AG04449 (cell line): Measurements from ENCODE around the gene PADI4.

DNA sequence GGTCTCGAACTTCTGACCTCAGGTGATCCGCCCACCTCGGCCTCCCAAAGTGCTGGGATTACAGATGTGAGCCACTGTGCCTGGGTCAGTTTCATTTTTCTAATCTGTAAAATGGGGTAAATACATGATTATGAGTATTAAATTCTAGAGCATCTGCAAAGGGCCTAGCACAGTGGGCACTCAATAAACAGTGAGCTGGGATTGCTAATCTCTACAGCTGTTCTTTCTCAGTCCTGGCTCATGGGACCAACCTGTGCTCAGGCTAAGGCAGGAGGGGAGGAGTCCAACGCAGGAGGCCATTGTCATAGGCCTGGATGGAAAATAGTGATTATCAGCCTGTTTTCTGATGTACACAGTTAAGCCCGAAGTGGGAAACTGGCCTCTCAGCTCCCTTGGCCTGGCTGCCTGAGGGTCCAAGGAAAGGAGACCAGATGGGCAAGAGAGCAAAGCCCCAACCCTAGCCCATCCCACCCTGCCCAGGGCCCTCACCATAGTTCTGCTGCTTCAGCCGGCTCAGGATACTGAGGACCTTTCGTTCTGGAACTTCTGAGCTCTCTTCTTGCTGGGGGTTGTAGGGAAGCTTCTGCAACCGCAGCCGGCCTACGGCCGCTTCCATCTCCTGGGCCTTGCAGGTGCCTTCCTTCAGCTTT lies 33.3 kb downstream of the SZRD1 start:
- RRBS = 80% methylated on average over 2 of the region's 11 CpGs

- RRBS = no CpG with 5 or more reads among the region's 9 CpGs
Measured at GRCh38 chr1:16441569-16441851, 986 bp downstream of the NECAP2 start.

DNA sequence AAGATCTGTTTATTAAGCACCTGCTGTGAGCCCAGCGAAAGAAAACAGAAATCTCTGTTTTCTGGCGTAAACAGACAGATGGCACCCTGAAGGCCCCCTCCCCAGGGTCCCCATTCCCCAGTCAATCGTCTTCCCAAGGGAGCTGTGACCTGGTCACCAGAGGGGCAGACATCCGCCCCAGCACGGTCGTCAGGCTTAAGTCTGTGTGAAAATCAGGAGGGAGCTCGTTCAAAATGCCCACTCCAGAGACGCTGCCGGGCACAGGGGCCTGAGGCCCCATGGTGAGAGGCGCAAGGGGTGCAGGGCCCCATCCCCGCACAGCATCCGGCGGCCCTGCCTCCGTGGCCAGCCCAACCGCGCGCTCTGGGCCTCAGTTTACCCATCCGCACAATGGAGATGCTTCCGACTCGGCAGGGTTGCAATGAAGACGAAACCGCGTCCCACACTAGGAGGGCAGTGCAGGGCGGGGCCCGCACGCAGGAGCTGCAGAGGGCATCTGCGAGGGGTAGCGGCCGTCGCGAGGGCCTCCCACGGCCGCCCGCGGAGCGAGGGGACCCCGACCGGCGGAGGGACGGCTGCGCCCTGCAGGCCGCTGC lies 57.9 kb downstream of the NECAP2 start:
- RRBS = 0% methylated on average over 5 of the region's 42 CpGs

DNA sequence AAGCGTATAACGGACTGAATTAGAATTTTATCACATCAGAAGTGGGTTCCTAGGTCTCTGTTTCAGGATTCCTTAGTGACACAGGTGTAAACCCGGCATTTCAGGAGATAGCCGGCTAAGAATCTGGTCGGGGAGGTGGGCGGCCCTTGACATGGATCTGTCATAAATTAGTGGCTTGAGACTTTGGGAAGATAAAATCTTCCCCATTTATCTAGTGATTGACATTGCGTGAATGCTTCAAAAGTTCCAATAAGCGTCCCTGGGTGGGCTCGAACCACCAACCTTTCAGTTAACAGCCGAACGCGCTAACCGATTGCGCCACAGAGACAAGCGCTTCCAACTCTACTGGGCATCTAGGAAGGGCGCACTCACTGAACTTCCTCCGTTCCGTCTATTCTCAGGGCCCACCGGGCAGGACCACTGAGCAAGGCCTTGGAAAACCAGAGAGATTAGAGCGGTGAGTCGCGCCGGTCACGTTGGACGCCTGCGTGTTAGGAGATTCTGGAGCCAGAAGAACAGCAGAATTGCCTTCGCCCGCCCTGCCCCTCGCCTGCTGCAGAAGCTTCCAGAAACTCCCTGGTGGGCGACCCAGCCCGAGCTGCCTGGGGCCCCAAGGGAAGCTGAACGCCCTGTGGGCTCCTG lies 79.9 kb downstream of the NECAP2 start:
- RRBS = 19% methylated on average over 1 of the region's 32 CpGs

GRCh38 chr1:16608066-16608455 lies 167.5 kb downstream of the NECAP2 start:
- RRBS = no CpG with 5 or more reads among the region's 1 CpG

- RRBS = no CpG with 5 or more reads among the region's 7 CpGs
Measured at GRCh38 chr1:16617806-16618697, 177.5 kb downstream of the NECAP2 start.

GRCh38 chr1:16623390-16623881 lies 182.9 kb downstream of the NECAP2 start:
- RRBS = no CpG with 5 or more reads among the region's 8 CpGs

DNA sequence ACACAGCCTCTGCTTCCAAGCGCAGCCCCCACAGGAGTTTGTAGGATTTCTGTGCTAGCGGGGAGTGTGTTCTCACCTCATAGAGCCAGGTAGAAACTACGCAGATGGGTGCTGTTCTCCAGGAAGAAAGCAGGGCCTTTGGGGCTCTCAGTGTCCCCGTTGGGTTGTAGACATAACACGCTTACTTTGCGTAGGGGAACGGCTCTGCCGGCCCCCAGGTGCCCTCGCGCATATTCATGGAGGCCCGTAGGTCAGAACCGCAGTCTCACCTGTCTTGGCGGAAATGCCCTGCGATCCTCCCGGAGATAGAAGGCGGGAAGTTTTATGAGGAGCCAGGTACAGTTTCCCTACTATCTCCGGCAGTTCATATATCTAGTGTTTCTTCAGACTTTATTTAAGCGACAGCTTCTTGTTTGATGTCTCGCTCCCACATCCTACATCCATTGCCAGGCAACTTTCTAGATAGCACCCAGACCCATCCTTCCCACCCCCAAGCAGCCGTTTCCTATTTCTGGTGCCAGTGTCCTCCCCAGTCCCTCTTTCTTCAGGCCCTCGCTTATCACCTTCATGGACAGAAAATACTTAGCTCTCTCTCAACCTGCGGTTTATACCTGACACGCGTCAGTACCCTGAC lies 25.1 kb upstream of the CROCC start:
- RRBS = 10% methylated on average over 3 of the region's 24 CpGs

DNA sequence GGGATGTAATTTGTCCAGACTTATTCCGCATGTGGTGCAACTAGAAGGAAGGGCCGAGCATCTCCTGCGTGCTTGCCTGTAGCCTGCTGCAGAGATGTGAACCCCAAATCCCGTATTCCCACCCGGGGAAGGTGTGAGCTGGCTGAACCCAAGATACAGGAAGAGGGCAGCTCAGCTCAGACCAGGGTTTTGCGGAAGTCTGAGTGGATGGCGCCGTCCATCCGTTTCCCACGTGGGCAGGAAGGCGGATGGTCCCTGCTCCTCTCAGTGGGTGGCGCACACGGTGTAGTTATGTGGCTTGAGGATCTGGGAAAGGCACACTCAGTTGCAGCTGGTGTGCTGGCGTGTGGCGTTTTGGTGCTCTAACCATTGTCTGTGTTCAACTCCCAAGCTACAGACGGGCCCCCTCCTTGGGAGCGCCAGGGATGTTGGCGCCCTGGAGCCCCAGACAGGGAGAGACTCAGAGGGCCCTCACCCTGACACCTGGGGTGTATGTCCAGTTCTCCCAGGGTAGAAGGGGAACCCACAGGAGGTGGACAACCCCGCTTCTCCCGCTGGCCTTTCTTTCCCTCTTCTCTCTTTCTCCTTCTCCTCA lies 1.3 kb downstream of the CROCC start:
- RRBS = no CpG with 5 or more reads among the region's 20 CpGs

GRCh38 chr1:16948135-16949032 lies 26.7 kb downstream of the CROCC start:
- RRBS = 89% methylated on average over 3 of the region's 29 CpGs

GRCh38 chr1:17097093-17097588 lies 22.1 kb downstream of the PADI2 start:
- RRBS = no CpG with 5 or more reads among the region's 12 CpGs

DNA sequence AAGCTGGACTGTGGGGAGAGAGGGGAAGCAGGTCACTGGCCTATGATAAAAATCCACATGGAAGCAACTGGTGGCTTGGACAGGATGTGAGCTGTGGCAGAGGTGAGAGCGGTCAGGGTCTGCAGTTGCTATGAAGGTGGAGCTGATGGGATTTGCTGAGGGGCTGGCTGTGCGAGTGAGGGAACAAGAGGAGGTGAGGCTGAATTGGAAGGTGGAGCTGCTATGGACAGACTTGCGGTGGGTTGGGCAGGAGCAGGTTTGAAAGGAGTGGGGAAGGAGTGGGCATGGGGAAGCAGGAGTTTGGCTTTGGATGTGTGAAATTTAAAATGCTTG lies 11.3 kb downstream of the PADI1 start:
- RRBS = no CpG with 5 or more reads among the region's 3 CpGs

- RRBS = no CpG with 5 or more reads among the region's 9 CpGs
Measured at GRCh38 chr1:17307796-17308408, at the start of gene PADI4. Gene PADI4 (plus strand): TSS chr1:17308197.

DNA sequence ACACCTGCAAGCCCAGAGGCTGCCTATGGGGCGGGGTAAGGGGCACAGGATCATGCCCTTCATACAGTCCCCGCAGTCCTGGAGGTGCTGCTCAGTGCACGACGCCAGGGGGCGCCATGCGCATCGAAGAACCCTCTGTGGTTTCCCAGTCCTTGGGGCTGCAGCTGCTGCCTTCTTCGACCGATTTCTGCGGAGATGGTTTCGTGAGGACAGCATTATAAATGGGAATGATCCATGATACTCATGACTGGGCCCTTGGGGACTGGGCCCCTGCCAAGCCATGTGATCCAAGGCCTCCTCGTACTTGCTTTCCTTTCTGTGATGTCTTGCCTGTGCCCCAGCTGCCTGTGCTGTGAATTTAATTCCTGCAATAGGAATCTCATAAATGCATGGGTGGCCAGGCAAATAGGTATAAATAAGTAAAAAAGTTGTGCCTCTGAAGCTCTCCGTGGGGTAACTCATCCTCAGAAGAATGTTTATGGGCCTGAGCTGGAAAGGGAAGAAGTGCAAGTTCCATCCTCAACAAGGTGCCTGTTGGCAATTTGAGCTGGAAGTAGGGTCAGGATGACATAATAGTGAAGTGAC lies 37.0 kb upstream of the ARHGEF10L start:
- RRBS = no CpG with 5 or more reads among the region's 13 CpGs

GRCh38 chr1:17525919-17526623 lies 13.4 kb upstream of the ARHGEF10L start:
- RRBS = no CpG with 5 or more reads among the region's 2 CpGs

GRCh38 chr1:17559777-17560176 lies 20.3 kb downstream of the ARHGEF10L start:
- RRBS = no CpG with 5 or more reads among the region's 3 CpGs

DNA sequence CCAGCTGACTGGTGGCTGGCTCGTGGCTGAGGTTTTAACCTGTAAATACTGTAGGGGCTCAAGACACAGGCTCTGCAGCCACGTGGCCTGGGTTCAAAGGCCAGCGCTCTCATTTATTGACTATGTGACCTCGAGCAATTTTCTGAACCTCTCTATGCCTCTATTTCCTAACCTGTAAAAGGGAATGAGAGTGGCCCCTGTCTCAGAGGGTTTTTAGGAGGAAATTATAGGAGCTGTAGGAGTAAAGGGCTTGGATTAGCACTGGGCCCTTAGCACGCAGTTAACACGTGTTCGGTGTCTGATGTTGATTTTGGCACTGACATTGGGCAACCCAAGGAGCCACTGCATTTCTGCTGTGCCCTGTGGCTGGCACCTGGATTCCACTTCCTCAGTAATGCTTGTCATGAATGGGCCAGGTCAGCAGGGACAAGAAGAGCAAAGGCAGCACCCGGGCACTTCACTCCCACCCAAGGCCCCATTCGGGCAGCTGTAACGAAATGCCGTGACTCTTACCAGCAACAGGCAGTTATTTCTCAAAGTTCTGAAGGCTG lies 25.1 kb downstream of the ARHGEF10L start:
- RRBS = no CpG with 5 or more reads among the region's 11 CpGs

- RRBS = no CpG with 5 or more reads among the region's 19 CpGs
Measured at GRCh38 chr1:17613830-17614653, 74.5 kb downstream of the ARHGEF10L start.

GRCh38 chr1:17634169-17635137 lies 95.0 kb downstream of the ARHGEF10L start:
- RRBS = 81% methylated on average over 2 of the region's 22 CpGs

- RRBS = no CpG with 5 or more reads among the region's 4 CpGs
Measured at GRCh38 chr1:17682408-17682729, 72.8 kb upstream of the ACTL8 start.